ENCODE measurements around a stretch of chr3.

DNA sequence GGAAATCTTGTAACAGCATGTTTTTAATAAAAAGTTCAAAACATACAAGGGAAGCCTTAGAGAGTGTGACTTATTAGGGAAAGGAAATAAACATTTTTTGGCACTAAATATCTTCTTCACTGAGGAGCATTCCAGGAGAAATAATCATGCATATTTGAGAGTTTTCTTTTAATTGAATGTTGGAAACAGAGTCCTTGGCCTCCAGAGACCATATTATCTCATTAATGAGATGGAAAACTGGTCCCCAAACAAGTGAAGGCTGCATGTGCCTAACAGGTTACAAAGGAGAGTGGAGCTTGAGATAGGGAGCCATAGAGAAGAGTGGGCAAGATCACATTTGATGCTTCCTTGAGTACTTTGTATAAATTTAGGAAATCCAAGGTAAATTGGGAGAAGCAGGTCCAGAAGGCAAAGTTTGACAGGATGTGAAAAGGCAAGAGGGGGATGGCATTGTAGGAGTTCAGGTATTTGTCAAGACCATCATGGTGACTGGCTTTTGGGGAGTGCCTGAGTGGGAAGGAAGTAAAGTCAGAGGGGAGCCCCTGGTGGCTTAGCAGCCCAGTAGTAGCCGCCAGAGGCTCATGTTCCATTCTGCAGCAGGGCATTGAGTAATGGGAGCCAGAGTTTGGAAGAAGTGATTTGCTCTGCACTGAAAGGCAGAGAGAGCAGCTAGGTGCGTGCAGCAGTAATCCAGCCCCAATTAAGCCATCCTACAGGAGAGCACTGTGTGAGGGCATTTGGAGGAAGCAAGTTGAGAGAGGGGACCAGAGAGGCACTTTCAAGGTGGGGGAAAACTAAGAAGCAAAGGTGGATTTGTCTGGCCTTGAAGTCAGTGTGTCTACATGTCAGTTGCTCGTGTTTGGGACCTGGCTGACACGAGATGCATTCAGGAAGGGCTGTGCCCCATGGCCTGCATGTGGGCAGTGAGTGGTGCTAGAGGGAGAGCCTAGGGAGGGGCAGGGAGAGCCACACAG is 9.4 kb downstream of the SEC61A1 start:
- PRO-cap, 8 experiments: peak in 1 of 8 experiments; most common plus-strand start position 407 of the sequence (in 1)

DNA sequence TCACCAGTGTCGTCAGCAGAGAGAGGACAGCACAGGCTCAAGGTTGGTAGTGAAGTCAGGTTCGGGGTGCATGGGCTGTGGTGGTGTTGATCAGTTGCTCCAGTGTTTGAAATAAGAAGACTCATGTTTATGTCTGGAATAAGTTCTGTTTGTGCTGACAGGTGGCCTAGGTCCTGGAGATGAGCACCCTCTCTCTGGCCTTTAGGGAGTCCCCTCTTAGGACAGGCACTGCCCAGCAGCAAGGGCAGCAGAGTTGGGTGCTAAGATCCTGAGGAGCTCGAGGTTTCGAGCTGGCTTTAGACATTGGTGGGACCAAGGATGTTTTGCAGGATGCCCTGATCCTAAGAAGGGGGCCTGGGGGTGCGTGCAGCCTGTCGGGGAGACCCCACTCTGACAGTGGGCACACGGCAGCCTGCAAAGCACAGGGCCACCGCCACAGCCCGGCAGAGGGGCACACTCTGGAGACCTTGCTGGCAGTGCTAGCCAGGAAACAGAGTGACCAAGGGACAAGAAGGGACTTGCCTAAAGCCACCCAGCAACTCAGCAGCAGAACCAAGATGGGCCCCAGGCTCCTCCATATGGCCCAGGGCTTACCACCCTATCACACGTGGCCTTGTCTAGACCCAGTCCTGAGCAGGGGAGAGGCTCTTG is 18.6 kb downstream of the SEC61A1 start:
- PRO-cap, 8 experiments: peak in 2 of 8 experiments; most common plus-strand start position 347 of the sequence (in 2)

GRCh38 chr3:128357975-128358379 is 108.7 kb downstream of the DNAJB8 start:
- PRO-cap, 8 experiments: no peak in any of the 8 experiments

DNA sequence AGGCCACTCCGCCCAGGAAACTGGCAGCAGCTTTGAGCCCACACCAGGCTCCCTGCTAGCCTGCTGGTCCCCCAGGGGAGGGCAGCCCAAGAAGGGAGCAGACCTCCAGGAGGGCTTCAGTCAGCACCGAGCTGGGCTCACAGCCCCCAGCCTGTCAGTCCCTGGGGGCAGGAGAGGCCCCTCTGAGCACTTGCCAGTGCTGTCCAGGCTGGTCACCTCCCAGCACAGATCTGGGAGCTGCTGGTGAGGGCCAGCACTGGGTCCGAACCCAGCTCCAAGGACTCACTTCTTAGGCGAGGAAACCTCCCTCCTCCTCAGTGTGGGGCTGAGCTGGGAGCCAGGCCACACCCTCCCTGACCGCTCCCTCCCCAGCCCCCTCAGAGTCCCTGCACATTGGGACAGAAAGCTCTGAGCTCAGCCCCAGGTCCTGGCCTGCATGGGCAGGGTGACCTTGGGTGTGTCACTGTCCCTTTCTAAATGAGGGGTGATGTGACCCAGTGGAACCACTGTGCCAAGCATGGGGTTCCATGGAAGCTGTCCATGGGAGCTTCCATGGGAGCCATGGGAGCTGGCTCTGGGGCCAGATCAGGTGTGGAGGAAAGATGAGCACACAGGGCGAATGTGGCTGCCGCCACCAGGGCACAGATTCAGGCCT is 56.7 kb downstream of the DNAJB8 start:
- PRO-cap, 8 experiments: no peak in any of the 8 experiments

- PRO-cap, 8 experiments: no peak in any of the 8 experiments
These were observed 16.7 kb downstream of the DNAJB8 start for GRCh38 chr3:128449970-128450326.

DNA sequence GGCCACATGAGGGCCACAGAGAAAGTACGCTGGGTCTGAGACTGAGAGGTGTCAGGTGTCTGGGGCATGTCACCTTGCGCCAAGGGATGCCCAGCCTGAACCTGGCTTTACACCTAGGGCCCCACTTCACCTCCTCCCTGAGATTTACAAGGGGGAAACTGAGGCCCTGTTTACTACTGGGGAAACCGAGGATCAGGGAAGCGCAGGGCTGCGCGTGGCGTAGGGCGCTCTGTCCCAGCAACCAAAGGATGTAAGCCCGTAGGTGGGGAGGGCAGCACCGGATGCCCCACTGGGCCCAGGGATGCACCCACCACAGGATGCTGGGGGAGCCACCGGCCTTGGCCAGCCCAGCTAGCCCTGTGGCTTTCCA is 33.5 kb downstream of the RPN1 start:
- PRO-cap, 8 experiments: peak in 6 of 8 experiments; most common plus-strand start position 313 of the sequence (in 4); most common minus-strand start position 245 of the sequence (in 6)

GRCh38 chr3:128617503-128618454 is 32.8 kb downstream of the RPN1 start:
- PRO-cap, 8 experiments: peak in 8 of 8 experiments; most common plus-strand start chr3:128618083 (in 8); most common minus-strand start chr3:128618104 (in 3)

GRCh38 chr3:128751932-128752486 is 26.0 kb downstream of the RAB7A start:
- PRO-cap, 8 experiments: no peak in any of the 8 experiments

GRCh38 chr3:128971323-128972229 is 22.3 kb downstream of the CFAP92 start:
- PRO-cap, 8 experiments: no peak in any of the 8 experiments

GRCh38 chr3:129005424-129005911 is 4.4 kb downstream of the EFCC1 start:
- PRO-cap, 8 experiments: no peak in any of the 8 experiments

DNA sequence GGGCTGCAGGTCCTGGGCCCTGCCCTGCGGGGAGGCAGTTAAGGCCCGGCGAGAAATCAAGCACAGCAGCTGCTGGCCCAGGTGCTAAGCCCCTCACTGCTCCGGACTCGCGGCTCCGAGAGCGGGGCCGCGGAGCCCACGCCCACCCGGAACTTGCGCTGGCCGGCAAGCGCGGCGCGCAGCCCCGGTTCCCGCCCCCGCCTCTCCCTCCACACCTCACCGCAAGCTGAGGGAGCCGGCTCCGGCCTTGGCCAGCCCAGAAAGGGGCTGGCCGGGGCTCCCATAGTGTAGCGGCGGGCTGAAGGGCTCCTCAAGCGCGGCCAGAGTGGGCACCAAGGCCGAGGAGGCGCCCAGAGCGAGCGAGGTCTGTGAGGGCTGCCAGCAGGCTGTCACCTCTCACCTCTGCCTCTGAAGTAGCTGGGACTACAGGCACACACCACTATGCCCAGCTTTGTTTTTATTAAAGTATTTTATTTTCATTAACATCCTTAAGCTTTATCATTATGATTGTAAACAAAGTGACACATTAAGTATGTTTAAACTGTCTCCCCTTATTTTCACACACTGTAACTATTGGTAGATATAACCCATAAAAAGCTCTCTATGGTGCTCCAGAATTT is 8.0 kb downstream of the GP9 start:
- PRO-cap, 8 experiments: no peak in any of the 8 experiments

GRCh38 chr3:129182810-129183154 is 914 bp downstream of the CNBP start:
- PRO-cap, 8 experiments: peak in 8 of 8 experiments; most common plus-strand start chr3:129183029 (in 2); most common minus-strand start chr3:129183063 (in 8)

- PRO-cap, 8 experiments: no peak in any of the 8 experiments
These were observed 28.0 kb upstream of the CNBP start for GRCh38 chr3:129211606-129212227.

DNA sequence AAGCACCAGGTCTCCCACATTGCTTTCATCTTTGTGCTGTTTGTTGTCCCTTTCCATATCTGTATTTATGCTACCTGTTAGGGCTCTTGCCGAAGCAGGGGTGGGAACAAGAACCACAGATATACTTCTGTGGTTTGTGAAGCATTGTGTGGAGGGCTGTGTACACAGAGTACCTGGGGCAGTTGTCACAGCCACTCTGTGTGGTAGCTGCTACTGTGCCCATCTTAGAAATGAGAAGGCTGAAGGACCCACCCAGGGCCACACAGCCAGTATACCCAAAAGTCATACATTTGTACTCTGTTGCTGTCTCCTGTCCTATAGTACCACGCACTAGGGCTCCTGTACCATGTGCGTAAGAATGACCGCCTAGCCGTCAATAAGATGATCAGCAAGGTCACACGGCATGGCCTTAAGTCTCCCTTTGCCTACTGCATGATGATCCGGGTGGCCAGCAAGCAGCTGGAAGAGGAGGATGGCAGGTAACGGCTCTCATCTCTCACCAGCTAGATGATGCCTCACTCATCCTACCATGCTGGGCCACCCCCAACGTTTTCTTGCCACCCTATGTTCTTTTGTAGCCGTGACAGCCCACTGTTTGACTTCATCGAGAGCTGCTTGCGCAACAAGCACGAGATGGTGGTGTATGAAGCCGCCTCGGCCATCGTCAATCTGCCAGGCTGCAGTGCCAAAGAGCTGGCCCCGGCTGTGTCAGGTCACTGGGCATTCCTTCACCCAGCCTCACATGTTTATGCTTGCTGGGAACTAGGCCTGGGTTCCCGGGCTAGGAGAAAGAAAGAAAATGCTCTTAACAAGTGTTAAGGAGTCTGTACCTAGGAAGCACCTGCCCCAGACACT is 8.0 kb downstream of the COPG1 start:
- PRO-cap, 8 experiments: no peak in any of the 8 experiments

- PRO-cap, 8 experiments: no peak in any of the 8 experiments
These were observed 6.0 kb downstream of the H1-10 start for GRCh38 chr3:129310099-129310535.

DNA sequence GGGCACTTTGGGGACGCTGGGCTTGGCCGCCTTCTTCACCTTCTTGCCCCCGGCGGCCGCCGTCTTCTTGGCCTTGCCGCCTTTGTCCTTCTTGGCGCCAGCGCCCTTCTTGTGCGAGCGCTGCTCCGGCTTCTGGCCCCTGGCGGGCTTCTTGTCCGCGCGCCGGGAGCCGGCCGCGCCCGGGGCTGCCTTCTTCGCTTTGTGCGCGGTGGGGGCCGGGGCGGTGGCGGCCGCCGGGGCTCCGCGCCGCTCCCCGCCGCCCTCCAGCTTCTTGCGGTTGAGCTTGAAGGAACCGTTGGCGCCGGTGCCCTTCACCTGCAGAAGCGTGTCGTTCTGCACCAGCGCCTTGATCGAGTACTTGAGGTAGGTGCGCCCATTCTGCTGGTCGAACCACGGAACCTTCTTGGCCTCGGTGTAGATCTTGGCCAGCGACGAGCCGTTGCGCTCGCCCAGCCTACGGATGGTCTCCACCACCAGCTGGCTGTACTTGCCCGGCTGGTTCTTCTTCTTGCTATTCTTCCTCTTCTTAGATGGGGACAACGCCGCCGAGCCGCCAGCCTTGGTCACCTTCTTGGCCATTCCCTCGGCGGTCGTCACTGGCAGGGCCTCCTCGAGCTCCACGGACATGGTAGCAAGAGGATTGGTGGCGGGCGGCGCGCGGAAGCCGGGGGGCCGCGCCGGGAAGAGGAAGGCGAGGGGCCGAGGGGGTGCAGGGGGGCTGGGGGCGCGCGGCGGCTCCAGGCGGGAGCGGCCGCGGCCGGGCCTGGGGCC is 625 bp downstream of the H1-10 start:
- PRO-cap, 8 experiments: peak in 4 of 8 experiments; most common plus-strand start position 357 of the sequence (in 1); most common minus-strand start position 48 of the sequence (in 1)

DNA sequence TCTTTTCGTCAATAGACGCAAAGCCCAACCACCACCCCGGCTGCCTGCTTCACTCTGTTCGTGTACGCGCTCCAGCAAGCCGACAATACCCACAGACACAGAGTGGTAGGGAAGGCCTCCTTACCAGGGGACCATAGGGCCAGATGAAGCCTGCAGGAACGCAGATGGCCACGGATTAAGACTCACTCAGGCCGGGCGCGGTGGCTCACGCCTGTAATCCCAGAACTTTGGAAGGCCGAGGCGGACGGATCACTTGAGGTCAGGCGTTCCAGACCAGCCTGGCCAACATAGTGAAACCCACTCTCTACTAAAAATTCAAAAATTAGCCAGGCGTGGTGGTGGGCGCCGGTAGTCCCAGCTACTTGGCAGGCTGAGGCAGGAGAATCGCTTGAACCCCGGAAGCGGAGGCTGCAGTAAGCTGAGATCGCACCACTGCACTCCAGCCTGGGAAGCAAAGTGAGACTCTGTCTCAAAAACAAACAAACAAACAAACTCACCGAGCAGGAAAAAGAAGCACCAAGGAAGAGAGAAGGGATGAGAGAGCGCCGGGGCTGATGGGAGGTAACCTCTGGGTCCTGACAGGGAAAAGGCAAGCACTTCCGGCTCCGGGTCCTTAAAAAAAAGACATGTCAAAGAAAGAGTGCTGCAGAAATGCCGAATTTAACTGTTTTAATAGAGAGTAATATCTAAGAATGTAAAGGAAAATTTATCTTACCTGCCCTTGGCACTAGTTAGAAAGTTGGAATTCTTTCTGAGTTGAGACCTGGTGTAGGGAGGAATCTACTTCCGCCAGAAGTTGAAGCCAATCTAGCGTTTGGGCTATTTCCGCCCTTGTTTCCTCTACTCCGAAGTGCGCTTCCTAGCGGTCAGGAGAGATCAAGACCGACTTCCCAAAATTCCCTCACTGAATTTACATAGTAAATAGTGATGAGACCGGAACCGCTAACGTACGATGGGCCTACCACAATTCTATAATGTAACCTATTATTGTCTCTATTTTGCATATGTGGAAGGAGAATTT is 29.2 kb downstream of the EFCAB12 start:
- PRO-cap, 8 experiments: peak in 4 of 8 experiments; most common plus-strand start position 139 of the sequence (in 1); most common minus-strand start position 536 of the sequence (in 4)

DNA sequence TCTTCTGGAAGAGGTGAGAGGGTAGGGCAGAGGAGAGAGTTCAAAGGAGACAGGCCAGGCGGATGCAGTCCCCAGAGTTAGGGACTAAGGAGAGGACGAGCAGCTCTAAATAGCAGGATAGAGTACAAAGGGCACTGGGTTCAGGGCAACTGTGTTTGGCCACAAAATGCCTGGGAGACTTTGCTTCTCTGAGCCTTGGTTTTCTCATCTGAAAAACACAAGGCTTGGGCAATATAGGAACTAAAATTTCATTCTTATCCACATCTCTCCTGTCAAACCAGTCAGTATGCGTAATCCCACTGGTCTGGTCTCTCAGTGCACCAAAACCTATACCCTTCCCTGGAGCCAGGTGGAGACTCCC is 10.0 kb downstream of the EFCAB12 start:
- PRO-cap, 8 experiments: no peak in any of the 8 experiments

DNA sequence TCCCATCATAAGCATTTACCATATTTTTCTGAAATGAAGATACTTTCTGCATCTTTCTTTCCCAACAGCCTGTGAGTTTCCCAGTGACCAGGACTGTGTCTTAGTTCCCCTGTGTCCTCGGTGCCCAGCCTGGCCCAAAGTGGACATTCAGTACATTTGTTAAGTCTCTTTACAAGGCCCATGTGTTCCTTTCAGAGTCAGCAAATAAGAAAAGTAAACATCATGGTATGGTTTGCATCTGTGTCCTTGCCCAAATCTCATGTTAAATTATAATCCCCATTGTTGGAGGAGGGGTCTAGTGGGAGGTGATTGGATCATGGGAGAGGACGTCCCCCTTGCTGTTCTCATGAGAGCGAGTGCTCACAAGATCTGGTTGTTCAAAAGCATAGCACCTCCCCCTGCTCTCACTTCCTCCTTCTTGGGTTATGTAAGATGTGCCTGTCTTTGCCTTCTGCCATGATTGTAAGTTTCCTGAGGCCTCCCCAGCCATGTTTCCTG is 4.3 kb downstream of the EFCAB12 start:
- PRO-cap, 8 experiments: peak in 1 of 8 experiments; most common minus-strand start position 408 of the sequence (in 1)

- PRO-cap, 8 experiments: no peak in any of the 8 experiments
These were observed 1.8 kb upstream of the EFCAB12 start for GRCh38 chr3:129429872-129431074.